Kidney (tissue), 2 donors: Measurements from ENCODE around the genes CACNA2D1 and SEMA3E.

DNA sequence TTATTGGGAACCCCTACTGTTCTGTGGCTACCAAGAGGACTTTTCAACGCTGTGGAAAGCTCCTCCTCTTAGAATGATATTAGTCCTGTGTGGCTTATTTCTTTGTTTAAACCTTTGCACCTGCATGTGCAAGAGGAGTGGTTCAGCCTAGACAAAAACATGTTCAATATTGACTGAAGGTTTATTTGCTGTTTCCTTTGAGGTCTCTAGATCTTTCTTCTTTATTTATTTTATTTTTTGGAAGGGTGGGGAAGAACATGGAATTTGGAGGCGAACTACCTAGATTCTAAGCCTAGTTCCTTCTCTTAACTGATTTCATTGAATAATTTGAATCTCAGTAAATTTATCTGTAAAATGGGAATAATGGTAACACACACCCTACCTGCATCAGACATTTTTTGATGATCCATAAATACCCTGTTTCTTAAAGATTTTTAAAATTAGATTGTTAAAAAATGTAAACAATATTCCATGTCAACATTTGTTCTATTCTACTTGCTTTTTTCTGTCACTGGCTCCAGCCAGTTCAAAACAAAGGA, 118.0 kb downstream of the GNAT3 start:
- PRO-cap = no peak
- RRBS = no CpG with 5 or more reads among the region's 2 CpGs

GRCh38 chr7:80481196-80481779, 30.6 kb downstream of the GNAT3 start:
- PRO-cap = no peak
- RRBS = no CpG with 5 or more reads among the region's 2 CpGs

GRCh38 chr7:81846257-81847132, 76.6 kb upstream of the HGF start:
- PRO-cap = no peak
- RRBS = no CpG with 5 or more reads among the region's 7 CpGs

GRCh38 chr7:82442491-82443047, 1.0 kb downstream of the CACNA2D1 start:
- PRO-cap = no peak
- RRBS = no CpG with 5 or more reads among the region's 22 CpGs

- PRO-cap = bidirectional peak, plus-strand start at chr7:82443733, minus-strand start at chr7:82443795; bidirectional peak, plus-strand start at chr7:82443908, minus-strand start at chr7:82443947
- RRBS = 5% methylated on average over 18 of the region's 81 CpGs
These were observed at the start of gene CACNA2D1 for GRCh38 chr7:82443644-82444724. TSS of gene CACNA2D1 (minus strand) at chr7:82443777.

DNA sequence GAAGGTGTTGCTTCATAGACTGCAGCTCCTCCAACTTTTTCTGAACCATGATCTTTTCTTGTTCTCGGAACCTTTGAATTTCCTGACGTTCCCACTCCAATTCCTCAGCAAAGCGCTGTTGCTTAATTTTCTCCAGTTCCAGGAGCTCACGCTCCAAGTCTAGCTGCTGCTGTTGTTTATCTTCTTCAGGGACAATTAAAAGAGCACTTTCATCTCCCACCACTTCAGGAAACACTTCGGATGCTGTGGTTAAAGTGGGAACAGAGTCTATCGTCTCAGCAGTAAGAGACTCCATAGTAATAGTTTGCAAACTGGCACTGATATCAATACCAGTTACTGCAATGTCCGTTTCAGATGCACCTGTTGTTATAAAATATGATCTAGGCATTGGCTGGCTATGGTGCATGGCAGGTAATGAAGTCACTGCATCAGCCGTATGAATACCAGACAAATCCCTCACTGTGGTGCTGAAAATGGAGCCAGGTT, 211.9 kb downstream of the PCLO start:
- PRO-cap = no peak
- RRBS = no CpG with 5 or more reads among the region's 8 CpGs

- PRO-cap = no peak
- RRBS = no CpG with 5 or more reads among the region's 5 CpGs
These were observed 206.3 kb downstream of the PCLO start for GRCh38 chr7:82956193-82956921.

DNA sequence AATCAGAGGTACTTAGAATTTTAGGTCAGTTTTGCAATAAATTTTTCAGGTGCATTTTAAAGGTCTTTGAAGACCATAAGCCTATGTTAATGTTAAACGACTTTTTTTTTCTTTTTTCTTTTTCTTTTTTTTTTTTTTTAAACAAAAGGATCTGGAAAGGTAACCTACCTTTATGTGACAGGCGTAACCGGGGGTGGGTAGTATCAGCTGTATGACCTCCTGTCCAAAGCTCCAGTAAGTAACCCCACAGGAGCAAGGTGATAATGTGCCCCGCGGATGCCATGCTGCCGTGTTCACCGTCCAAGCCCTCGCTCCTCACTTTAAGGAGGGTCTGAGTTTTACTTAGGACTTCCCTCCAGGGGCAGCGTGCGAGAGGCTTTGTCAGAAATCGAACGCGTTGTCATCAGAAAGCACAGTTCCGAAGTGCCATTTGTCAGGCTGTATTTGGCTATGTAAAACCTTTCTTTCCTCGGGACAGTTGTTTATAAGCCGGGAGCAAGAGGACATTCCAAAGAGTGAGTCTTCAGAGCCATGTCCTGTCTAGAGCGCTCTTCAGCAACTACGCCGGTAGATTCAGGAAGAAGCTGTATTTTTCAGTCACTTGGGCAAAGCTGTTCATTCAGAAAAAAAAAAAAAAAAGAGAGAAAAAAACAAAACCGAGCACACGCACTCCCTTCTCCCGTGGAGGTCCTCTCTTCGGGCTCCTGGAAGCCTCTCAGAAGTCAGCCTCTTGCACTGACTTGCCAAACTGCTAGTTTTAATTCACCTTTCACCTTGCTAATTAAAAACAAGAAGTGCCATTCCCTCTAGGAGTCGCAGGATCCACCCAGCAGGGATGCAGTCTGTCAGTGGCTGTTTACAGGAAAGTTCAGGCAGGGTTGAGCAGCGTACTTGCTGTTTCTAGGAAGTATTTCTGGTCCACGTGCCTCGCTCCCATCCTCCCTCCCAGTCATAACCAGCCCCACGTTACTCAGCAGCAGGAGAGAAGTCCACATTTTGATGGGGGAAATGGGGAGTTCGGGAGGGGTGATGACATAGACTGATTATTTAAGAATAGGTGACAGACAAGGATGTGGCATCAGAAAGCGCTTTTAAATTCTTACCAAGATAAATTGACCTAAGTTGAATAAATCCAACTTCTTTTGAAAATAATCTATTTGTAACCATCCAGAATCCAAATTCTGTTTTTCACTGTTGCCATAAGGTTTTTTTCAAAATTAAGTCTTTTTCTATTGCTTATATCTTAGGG, at the start of gene SEMA3E:
Gene SEMA3E, minus strand, starts transcription at position 880 of the 1,249 bp plus-strand sequence.
- PRO-cap = no peak
- RRBS = 12% methylated on average over 4 of the region's 30 CpGs

DNA sequence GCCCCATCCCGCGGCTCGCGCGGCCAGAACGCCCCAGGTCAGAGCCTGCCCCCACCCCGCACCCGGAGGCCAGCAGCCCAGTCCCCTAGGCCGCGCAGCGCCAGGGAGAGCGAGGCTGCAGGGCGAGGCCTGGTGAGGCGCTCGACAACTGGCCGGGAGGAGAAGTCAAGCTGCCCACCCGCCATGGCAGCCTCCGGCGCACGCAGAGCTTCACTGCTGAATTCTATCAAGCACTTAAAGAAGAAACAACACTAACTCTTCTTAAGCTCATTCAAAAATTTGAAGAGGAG, 246.9 kb downstream of the SEMA3D start:
- PRO-cap = no peak
- RRBS = no CpG with 5 or more reads among the region's 20 CpGs

DNA sequence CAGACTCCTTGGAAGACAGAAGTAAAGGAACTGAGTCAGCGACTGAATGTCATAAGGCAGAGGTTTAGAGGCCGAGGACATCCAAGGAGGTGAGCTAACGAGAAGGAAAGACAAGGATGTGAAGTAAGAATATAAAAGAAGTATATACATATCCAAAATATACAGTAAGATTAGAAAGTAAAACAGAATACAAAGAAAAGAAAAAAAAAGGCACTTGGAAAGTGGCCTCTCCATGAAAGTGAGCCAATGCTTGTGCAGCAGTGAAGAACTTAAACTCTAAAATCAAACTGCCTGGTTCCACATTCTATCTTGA, 24.0 kb downstream of the SEMA3D start:
- PRO-cap = no peak
- RRBS = no CpG with 5 or more reads among the region's 3 CpGs

GRCh38 chr7:85185383-85186567, 1.1 kb downstream of the SEMA3D start:
- PRO-cap = bidirectional peak, plus-strand start at chr7:85185750, minus-strand start at chr7:85185691
- RRBS = 7% methylated on average over 8 of the region's 70 CpGs

- PRO-cap = no peak
- RRBS = no CpG with 5 or more reads among the region's 8 CpGs
These were observed 850 bp upstream of the DMTF1 start for GRCh38 chr7:87151381-87151824.

DNA sequence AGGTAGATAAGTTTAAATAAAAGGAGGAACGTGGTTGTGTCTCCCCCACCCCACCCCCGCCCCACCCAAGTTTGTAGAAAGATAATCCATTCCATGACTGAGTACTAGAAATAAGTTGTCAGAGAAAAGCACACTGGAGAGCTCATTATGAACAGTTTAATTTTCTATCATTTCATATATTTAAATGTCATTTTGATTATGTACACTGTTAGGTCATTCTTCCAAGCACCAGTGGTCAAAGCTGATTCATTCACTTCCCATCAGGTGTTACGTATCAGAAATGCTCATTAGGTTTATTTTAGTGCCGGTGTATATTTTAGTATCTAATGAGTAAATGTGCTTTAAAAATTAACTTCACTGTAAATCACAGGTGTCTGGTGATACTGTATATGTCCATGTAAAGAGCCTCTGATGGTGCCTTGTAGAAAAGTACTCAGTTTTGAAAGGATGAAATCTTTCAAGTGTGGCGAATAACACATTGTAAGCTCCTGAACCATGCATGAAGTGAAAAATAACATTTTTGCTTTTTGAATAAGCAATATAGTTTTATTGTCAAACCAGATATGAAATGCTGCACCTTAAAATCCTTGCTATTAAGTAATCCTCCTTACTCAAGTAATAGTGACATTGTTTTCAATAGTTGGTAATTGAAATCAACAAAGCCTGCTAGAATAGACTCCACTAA, 3.6 kb downstream of the DMTF1 start:
- PRO-cap = no peak
- RRBS = no CpG with 5 or more reads among the region's 5 CpGs

DNA sequence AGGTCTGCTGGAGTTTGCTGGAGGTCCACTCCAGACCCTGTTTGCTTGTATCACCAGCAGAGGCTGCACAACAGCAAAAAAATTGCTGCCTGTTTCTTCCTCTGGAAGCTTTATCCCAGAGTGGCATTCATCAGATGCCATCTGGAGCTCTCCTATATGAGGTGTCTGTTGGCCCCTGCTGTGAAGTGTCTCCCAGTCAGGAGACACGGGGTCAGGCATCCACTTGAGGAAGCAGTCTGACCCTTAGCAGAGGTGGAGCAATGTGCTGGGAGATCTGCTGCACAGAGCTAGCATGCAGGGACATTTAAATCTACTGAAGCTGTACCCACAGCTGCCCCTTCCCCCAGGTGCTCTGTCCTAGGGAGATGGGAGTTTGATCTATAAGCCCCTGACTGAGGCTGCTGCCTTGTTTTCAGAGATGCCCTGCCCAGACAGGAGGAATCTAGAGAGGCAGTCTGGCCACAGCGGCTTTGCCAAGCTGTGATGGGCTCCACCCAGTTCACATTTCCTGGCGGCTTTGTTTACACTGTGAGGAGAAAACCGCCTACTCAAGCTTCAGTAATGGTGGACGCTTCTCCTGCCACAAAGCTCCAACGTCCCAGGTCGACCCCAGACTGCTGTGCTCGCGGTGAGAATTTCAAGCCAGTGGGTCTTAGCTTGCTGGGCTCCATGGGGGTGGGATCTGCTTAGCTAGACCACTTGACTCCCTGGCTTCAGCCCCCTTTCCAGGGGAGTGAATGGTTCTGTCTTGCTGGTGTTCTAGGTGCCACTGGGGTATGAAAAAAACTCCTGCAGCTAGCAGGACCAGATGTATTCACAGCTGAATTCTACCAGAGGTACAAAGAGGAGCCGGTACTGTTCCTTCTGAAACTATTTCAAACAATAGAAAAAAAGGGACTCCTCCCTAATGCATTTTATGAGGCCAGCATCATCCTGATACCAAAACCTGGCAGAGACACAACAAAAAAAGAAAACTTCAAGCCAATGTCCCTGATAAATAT, 26.4 kb upstream of the CROT start:
- PRO-cap = no peak
- RRBS = no CpG with 5 or more reads among the region's 10 CpGs

- PRO-cap = unidirectional peak, plus-strand start at chr7:87474670
- RRBS = no CpG with 5 or more reads among the region's 10 CpGs
These were observed 1.1 kb downstream of the ABCB4 start for GRCh38 chr7:87474004-87475056.

DNA sequence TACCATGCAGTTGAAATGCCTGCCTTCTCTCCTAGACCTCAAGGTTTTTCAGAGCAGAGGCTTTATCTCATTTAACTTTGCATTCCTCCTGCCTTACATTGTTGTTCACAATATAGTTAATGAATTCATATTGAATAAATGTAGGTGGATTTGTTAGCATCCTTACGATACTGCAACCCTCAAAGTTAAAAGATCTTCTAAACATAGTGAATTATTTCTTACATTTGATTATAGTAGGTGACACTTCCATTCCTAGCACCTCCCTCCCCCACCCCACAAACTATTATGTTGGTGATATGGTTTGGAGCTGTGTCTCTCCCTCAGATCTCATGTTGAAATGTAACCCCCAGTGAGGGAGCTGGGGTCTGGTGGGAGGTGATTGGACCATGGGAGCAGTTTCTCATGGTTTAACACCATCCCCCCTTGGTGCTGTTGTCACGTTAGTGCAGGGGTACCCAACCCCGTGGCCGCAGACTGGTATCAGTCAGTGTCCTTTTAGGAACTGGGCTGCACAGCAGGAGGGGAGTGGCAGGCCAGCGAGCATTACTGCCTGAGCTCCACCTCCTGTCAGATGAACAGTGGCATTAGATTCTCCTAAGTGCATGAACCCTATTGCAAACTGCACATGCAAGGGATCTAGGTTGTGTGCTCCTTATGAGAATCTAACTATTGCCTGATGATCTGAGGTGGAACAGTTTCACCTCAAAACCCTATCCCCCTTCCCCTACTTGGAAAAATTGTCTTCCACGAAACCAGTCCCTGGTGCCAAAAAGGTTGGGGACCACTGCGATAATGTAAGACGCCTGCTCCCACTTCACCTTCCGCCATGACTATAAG, 1.9 kb downstream of the STEAP1 start:
- PRO-cap = no peak
- RRBS = no CpG with 5 or more reads among the region's 9 CpGs

GRCh38 chr7:90212690-90212922, 1.1 kb downstream of the STEAP2 start:
- PRO-cap = no peak
- RRBS = no CpG with 5 or more reads among the region's 4 CpGs

- PRO-cap = no peak
- RRBS = no CpG with 5 or more reads among the region's 2 CpGs
These were observed 1.4 kb downstream of the STEAP2 start for GRCh38 chr7:90212924-90213315.

- PRO-cap = no peak
- RRBS = no CpG with 5 or more reads among the region's 4 CpGs
These were observed 5.9 kb downstream of the STEAP2 start for GRCh38 chr7:90217421-90217857.

DNA sequence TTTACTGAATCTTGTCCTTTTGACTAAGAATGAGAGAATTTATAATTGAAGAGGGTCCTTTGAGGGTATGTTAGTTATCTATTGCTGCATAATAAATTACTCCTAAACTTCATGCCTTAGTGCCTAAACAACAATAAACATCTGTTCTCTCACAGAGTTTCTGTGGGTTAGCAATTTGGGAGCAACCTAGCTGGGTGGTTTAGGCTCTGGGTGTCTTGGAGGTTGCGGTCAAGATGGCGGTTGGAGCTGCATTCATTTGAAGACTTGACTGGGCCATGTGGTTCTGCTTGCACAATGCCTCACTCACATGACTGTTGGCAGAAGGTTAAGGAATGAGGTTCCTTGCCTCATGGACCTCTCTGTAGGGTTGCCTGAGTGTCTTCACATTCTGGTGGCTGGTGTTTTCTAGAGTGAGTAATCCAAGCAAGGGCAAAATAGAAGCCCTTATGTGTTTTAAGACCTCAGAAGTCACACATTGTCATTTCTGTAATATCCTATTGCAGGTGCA, 51.9 kb downstream of the CDK14 start:
- PRO-cap = no peak
- RRBS = no CpG with 5 or more reads among the region's 2 CpGs